Iris pigment epithelial cell (primary cell): ENCODE measurements around a stretch of chr9.

GRCh38 chr9:88923536-88923811 is 67.8 kb upstream of the S1PR3 start:
- RRBS, result no CpG with 5 or more reads among the region's 9 CpGs

DNA sequence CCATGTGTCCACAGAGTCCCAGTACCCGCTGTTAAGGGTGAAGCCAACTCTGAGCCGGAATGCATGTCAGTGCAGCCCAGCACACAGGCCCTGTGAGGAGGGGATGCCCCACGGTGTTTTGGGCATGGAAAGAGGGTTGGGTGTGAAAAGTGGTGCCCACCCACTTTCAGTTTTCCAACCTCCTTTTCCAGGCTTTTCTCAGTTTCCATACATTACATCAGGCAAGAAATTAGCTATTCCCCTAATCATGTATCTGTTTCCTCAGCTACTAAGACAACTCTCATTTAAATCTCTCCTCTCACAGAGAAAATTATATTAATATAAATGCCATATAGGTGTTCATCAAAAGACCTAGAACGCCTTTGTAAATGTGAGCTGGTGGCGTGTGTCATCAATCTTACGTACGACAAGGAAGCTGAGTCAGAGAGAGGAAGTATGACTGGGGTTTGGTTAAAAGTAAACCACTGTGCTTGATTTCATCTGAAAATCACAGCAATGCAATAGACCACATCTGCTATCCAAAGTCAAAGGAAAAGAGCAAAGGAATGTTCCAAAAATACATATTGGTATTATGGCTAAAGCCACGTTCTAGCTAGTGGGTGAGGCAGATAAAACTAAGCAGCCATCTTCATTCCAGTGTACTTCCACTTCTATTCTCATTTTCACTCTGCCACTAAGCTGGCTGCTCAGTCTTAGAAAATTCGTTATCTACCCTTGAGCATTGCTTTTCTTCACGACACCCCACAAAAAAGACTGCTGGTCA is 24.1 kb downstream of the SHC3 start:
- RRBS, result no CpG with 5 or more reads among the region's 10 CpGs

DNA sequence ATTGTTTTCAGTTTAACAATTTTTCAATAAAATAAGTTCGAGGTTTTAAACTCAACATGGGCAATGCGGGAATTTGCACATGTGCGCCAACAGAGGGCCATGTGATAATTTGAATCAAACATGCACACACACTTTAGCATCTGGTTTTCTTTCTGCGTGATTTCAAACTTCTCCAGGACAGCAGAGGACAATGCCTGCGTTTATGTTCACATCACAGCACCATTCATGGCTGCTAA is 2.9 kb downstream of the SHC3 start:
- RRBS, result no CpG with 5 or more reads among the region's 5 CpGs

GRCh38 chr9:89345153-89345881 is 27.0 kb downstream of the SECISBP2 start:
- RRBS, result no CpG with 5 or more reads among the region's 10 CpGs

DNA sequence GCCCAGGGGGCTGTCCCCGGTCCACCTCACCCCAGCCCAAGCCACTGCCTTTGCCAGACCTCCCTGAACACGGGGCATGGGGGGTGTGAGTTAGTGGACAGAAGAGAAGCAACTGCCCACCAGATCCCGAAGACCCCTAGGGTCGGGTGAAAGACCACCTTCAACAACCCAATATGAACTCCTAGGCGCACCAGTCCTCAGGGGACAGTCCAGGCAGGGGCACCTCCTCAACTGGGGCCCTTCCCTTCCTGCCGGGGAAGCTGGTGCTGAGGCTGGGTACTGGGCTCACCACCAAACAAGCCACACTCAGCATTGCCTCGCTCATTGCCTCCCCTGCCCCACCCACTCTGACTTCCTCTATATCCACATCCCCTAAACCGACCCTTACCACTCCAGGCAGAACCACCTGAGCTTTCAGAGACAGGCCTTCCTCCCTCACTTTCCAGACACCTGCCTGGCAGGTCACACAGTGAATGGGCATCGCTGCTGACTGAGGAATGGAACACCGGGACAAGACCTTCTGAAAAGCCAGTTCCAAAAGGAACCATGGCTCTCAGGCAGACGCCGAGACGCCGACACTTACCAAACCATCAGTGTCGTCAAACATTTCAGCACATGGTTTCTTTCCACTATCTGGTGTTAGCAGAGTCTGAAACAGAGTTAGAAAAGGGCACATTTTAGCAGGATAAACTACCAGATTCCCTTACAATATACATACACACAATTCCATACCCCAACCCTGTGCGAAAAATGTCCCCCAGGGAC is 42.4 kb downstream of the SEMA4D start:
- RRBS, result no CpG with 5 or more reads among the region's 16 CpGs

DNA sequence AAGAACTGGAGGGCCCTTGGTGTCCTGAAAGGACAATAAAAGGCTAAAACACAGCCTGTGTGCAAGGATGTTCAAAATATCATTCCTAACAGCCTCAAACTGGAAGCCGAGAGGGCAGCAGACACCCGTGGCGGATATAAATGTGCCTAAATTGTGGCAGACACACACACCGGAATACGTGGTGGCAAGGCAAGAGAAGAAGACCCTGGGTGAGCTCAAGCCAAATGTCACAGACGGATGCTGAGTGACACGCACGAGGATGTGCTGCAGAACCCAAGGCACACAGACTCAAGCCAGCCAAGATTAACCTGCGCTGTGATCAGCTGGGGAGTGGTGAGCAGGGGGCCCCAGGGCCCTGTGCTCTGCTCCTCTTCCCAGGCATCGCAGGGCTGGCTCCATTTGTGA is 16.5 kb downstream of the SEMA4D start:
- RRBS, result no CpG with 5 or more reads among the region's 10 CpGs

- RRBS, result no CpG with 5 or more reads among the region's 11 CpGs
These were observed 43.4 kb downstream of the GADD45G start for GRCh38 chr9:89647968-89648765.

GRCh38 chr9:89664787-89665393 is 60.1 kb downstream of the GADD45G start:
- RRBS, result 84% methylated on average over 3 of the region's 15 CpGs

- RRBS, result no CpG with 5 or more reads among the region's 3 CpGs
These were observed 63.5 kb downstream of the GADD45G start for GRCh38 chr9:89668335-89668589.

DNA sequence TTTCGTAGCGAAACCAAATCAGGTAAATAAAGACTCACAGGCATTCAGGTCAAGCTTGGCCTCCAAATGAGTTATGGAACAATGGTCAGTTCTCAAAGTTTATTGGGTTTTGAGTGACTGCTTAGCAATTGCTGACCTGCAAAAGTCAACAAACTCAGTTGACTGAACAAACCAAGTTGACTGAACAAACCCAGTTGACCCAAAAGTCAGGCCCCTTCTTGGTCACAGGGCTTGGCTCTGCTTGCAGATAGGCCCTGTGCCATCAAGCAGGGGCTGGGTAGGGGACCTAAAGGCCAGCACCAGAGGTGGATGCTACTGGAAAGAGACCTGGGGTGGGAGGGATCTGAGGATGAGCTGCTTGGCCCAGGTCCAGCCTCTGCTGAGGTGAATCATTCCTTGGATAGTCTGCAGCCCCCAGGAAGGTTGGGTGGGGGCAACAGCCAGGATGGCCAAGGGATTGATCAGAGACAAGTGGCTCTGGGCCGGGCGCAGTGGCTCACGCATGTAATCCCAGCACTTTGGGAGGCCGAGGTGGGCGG is 64.6 kb downstream of the GADD45G start:
- RRBS, result no CpG with 5 or more reads among the region's 7 CpGs

DNA sequence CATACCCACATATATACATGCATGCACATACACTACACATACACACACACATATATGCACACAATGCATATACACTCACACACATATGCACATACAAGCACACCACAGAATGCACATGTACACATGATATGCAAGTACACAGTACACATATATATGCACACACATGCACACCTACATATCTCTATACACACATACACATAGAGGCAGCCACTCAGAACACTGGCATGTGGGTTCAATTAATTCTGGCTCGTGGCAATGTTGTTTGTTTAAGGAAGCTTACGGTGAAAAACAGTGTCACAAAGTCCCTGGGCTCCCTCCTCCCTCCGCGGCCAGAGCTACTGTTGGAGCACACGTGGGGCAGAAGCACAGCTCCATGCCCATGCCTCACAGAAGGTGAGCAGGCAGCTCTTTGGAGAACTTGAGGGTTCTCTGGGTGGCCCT is 107.3 kb downstream of the GADD45G start:
- RRBS, result no CpG with 5 or more reads among the region's 5 CpGs

- RRBS, result no CpG with 5 or more reads among the region's 13 CpGs
These were observed 154.8 kb downstream of the GADD45G start for GRCh38 chr9:89759491-89760115.

- RRBS, result 77% methylated on average over 5 of the region's 9 CpGs
These were observed 211.1 kb downstream of the GADD45G start for GRCh38 chr9:89815874-89816339.

- RRBS, result no CpG with 5 or more reads among the region's 11 CpGs
These were observed 269.5 kb downstream of the GADD45G start for GRCh38 chr9:89874241-89874808.

DNA sequence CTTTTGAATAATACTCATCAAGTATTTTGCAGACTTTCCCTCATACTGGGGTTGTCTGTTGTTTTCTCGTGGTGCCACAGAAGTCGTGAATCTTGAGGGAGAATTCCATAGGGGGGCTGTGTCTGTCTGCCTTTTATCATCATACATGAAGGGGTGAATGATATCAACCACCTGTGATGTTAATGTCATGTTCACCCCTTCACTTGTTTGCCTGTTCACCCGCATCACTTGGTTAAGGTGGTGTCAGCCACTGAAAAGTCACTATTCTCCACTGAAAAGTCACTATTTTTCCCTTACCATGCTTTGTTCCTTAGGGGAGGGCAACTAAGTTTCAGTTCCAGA is 484.3 kb downstream of the GADD45G start:
- RRBS, result no CpG with 5 or more reads among the region's 3 CpGs

DNA sequence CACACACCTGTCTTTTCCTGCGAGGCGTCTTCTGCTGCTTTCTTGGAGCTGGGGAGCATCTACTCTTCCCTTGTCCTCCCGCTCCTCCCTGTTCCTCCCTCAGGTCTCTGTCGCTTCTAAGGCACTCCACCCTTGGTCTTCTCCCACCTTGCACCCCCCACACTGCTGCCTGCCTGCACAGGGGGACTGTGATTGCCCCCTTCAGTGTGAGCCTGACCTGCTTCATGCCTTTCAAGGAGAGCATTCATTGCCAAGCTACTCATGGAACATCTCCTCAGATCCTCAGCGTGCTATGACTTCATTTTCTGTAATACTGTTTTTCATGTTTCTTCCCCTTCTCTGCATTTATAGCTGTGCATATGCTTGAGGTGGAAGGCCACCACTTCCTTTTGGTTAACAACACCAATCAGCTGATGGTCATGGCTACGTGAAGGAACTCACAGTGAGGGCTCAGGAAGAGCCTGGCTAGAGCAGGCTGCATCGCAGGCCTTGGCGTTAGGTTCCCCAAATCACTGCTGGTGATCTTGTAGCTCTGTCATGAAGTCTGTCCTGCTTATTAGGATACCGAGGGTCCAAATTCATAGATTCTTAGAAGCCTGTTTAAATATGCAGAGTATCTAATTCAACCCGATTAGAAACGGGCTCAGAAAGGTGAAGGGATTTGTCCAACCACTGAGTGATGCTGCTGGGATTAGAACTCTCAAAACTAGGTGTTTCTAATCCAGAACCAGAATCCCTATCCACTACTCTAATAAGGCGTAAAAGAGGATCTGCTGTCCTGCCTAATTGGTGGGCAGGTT is 7.2 kb downstream of the SYK start:
- RRBS, result no CpG with 5 or more reads among the region's 12 CpGs

- RRBS, result no CpG with 5 or more reads among the region's 6 CpGs
These were observed 77.0 kb downstream of the SYK start for GRCh38 chr9:90878580-90879102.

DNA sequence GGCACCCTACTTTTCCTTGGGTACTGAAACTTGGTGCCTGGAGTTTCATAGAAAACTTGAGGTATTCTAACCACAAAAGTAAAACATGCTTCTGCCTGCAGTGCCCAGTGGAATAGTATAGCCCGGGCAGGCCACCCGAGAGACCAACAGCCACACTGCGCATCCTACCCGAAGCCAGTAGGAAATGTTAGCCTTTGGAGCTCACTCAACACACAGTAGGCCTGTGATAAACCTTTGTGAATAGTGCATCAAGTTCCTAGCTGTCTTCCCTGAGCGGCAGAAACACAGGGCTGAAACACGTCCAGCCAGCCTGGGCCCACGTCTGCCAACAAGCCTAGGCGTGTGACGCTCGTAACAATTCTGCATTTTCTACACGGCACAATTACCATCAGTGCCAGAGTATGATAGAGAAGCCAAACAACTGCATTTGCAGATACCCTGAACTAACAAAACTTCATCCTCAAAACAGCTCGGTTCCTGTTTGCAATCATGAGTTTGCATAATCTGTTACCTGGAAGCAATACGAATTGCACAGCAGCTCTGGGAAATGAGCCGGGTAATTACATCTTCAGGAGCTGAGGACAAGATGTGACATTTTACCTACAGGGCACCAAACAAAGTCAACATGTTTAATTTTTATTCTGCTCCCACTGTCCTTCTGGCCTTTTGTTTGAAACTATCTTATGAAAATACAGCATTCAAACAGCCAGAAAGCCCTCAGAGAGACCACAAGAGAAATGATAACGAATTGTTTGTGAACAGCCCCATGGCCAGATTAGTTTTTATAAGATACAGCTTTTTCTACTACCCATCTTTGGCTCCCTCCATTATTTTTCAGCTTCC is 198.4 kb downstream of the SYK start:
- RRBS, result no CpG with 5 or more reads among the region's 15 CpGs

GRCh38 chr9:91059770-91060032 is 258.1 kb downstream of the SYK start:
- RRBS, result no CpG with 5 or more reads among the region's 2 CpGs

DNA sequence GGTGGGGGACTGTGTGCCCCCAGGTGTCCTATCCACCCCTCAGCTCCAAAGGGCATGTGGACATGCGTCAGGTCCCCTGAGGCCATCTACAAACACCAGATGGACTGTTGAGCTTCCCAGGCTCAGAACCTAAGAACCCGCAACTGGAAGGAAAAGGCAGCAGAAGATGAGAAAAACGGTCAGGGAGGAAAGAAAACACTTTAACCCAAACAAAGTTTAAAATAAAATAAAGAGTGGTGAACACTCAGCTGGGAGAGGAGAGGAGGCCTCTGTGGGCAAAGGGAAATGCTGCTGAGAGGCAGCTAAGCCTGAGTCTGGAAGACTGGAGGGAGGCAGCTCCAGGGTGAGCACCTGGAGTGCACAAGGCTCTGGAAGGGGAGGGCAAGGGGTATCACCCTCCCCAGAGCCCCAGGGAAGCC is 260.7 kb downstream of the AUH start:
- RRBS, result no CpG with 5 or more reads among the region's 3 CpGs